Skeletal muscle satellite cell (primary cell): ENCODE measurements around the genes EIF3M, CCDC73, DEPDC7 and CD59.

GRCh38 chr11:27464502-27464748, 8.2 kb downstream of the LGR4 start:
- CAGE, long polyA plus RNA, result no peak

DNA sequence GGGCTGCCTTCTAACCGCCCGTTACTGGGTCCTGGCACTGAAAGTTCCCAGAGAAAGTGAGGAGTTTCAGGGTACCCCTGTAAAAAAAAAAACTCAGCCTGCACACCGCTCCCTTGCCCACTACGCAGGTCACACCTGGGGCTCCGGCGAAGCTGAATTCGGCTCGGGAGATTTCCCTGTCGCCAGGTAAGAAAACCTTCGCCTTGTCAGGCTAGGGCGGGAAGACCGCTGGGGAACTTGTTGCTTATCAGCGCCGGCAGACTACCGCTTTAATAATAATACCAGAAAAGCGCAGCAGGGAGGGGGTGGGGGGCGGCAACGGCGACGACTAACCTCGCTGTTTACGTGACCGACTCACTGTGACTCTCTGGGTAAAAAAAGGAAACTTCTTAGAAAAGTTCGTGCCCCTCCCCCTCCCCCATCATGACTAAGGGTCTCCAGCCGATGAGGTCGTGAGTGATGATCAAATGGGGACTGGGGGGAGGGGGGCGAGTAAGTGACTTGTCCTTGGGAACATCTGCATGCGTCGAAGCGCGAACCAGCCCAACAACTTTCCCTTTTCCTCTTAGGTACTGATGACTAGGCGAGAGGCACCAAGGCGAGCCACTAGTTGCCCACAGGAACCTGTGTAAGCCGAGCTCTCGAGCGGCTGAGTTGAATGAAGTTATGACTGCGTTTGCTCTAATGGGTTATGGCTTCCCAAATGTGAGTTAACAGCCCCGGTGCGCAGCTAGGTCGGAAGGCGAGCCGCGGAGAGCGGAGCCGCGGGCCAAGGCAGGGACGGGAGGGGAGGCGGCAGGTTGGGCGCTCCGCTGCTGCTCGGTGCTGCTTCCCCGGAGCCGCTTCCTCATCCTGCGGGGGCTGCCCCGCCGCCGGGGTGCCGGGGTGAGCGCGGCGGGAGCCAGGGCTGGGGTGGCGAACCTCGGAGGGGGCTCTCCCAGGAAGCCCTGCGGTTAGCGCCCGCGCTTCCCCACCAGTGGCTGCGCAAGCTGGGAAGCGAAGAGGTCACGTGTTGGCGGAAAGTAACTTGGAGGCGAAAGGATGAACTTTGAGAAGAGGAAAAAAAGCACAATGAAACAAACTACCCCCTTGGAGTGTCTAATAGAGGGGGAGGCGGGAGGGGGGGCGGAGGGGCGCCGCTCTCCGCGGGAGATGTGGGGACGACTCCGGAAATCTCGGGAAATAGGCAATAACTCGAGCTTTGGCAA, 21.9 kb upstream of the BDNF start:
- CAGE, long polyA plus RNA, result no peak

DNA sequence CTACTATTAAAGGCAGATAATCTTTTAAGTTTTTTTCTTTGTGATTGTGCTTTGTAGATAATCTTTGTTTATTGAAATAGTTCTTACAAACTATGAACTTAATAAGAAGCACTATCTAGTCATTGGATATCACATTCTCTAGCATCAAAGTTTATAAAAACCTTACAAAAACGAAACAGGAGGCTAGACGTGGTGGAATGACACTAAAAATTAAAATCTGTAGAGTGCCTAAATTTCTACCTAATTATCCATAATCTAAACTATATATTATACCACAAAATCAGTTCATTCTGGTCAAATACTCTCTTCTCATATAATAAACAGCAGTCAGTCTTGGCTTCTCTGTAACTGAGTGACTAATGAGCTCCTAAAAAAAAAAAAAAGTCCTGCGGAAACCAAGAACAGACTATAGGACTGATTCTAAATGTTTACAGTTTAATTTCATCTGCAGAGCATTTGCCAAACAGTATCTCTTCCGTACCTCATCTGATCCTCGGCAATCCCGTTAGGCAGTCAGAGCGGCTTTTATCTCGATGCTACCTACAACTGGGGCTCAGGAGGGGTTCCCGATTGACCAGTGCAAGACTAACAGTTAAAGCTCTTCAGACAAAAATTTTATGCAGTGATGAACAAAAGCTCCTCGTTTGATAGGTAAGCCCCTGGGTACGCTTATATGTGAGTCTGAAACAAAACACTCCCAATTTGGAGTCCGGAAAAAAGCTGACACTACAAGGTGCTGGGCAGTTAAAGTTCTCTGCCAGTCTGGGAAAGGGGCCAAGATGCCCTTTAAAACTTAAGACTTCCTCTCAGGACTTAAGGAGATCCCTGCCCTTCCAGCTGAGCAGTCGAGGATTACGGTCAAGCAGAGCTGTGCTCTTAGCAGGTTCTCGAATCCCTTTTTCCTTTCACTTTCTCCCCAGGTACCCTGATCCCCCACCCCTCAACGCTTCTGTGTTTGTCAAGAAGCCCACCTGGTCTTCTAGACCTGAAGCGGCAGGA, 649 bp downstream of the KIF18A start:
- CAGE, long polyA plus RNA, result no peak

- CAGE, long polyA plus RNA, result no peak
Observed at GRCh38 chr11:28566415-28567140, 458.4 kb downstream of the METTL15 start.

- CAGE, long polyA plus RNA, result no peak
Observed at GRCh38 chr11:30407208-30407726, 84.4 kb downstream of the ARL14EP start.

DNA sequence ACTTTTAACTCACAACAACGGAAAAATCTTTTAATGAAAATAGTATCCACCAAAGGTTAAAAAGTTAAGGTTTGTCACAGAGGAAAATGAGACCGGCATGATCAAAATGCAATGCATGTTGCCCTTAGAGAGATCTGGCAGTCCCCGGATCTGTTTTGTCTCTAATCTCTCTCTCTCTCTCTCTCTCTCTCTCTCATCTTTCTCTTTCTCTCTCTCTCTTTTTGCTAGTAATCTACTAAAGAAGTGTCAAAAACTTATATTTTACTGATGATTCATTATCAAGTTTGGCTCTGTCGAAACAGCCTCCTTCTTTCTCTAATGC, 246.1 kb upstream of the MPPED2 start:
- CAGE, long polyA plus RNA, result no peak

- CAGE, long polyA plus RNA, result no peak
Observed at GRCh38 chr11:30984260-30984925, 385.1 kb downstream of the DCDC1 start.

- CAGE, long polyA plus RNA, result no peak
Observed at GRCh38 chr11:31446353-31447025, 62.9 kb downstream of the IMMP1L start.

DNA sequence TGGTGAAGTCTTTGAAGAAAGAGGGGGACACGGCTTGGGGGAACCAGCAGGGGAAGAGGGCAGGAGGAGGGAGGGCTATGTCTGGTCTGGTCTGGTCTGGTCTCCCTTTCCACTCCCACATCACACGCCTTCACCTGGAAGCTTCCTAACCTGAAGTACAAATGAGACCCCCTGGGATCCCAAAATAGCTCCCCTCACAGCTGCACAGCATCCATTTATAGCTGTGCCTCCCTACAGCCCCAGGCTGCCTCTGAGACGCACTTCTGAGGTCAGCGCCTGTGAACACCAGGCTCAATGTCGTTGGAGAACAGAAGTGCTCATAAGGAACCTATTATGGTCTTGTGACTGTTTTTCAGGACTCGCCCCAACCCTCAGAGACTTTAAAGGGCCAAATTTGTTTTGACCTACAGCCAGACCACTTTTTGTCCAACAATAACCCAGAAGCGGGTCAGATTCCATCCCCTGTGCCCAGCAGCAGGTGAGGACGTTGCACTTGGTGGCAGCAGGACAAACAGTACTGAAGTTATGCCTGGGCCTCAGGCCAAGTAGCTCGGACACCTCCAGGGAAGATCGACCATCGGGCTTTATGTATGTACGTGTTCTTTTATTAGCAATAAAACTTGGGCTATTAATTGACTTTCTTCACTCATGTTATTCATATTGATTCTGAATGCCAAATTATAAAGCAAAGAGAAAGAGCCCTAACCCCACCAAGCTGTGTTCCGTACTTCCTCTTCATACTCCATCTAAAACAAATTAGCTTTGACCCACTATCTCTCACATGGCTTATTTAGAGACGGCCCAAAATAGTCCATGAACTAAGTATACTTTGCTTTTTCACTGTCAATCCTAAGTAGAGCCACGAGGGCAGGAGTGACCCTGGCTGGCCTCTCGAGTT, 92.2 kb upstream of the PAX6 start:
- CAGE, long polyA plus RNA, result no peak

GRCh38 chr11:32087482-32087884, 3.4 kb upstream of the RCN1 start:
- CAGE, long polyA plus RNA, result no peak

DNA sequence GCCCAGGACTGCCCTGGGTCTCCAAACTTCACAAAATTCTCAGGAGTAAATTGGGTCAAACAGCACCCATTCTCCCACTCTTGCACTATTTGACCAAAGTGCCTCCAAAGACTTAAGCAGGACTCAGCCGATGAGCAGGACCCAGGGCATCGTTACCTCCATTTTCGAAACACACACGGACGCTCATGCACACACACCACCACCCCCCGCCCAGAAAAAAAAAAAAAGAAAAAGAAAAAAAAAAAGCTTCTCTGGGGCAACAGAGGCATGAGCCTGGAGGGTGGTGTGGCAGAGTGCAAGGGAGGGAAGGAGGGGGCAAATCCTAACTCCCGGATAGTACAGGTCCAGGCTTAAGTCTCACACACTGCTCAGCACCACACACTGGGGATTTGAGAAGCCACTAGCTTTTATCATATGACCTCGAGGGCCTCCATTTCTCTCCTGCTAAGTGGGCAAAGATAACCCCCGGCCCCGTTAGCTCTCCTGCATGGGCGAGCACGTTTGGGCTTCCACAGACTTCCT, 5.5 kb downstream of the WT1 start:
- CAGE, long polyA plus RNA, result no peak

GRCh38 chr11:32583366-32583968, at the start of gene EIF3M:
EIF3M (plus strand) TSS chr11:32583831.
- CAGE, long polyA plus RNA, result start-site peak on the plus strand at chr11:32583795-32583859, 924 and 1,432 reads in 2 replicates

- CAGE, long polyA plus RNA, result no peak
Observed at GRCh38 chr11:32794270-32794779, at the start of gene CCDC73. CCDC73 (minus strand) TSS chr11:32794662.

DNA sequence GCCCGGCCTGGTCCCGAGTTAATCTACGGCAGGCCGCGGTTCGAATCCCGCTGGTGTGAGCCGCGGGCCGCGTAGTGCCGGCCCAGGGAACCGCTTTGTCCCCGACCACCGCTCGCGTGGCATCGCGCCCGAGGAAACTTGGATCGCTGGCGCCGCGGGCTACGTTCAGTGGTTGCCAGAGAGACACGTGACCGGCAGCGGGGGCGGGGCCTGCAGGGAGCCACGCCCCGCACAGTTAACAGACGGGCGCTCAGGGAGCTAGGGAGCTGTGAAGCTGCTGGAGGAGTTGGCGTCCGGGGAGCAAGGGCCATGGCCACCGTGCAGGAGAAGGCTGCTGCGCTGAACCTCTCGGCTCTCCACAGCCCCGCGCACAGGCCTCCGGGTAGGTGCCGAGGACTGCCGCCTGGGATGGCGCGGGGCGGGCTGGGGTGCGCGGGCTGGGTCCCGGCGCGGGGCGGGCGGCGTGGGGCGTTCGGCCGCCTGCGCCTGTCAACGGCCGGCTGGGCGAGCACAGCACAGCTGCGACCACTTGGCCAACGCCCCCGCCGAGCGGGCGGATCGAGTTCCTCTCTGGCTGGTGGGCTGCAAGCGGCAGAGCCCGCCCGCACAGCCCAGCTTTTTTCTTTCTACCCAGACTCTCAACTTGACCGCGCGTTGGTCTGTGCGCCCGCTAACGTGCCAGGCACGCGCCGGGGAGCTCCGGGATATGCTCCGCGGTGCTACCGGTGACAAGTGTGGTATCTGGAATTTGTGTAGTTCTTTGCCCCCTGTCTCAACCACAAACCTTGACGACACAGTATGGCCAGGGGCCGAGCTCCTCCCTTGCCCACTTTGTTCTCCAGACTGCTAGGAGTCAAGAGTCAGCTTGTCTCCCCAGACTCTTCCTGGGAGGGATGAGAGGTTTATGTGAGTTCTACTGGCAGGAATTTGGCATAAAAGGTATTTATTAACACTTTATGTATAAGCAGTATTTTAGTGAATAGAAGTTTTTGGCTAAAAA, at the start of gene DEPDC7:
Gene DEPDC7 (plus strand): TSS at position 232 of the 1,000 bp plus-strand sequence.
- CAGE, long polyA plus RNA, result no peak

DNA sequence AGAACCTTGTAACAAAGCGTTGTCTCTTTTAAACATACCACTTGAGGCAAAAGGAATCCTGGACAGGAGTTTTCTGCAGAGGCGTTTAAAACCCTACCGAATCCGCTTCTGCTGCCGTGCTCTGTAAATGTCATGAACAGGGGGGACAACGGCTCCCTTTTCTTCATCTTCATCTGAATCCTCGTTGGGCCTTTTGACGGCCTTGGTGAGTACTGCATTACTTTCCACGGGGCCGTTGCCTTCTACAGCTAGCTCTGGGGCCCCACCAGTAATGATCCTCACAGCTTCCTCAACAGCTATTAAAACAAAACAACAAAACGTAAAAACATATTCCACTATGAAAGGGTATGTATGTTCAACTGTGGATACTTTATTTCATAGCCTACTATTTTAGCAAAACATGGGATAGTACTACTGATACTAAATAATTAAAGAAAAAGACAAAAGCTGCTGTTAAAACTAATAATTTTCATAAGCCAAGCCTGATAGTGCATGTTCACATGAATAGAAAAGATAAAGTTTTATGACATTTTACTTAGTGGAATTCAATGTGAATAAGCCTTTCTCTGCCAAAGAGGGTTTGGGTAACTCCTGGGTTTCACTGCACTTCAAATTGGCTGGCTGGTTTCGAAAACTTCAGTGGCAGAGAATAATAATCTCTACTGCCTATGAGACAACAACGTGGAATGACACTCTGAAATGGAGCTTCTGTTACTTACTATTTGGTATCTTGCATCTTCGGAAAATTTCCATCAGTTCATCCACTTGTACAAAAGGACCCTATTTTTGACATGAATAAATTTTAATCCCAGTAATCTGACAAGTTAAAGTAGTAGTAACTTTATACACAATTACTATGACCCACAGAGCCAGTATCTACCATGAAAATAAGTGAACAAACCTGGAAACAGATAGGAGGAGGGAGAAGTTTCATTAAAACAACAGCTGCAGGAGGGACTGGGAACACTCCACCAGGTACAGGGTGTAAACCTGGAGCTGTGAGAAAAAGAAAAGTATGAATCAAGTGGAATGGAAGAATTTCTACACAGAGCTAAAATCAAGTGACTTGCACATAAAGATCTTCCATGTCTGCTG, 46.0 kb downstream of the TCP11L1 start:
- CAGE, long polyA plus RNA, result no peak

- CAGE, long polyA plus RNA, result no peak
Observed at GRCh38 chr11:33086907-33087262, 47.5 kb downstream of the TCP11L1 start.

GRCh38 chr11:33334621-33335574, 41.0 kb upstream of the KIAA1549L start:
- CAGE, long polyA plus RNA, result no peak

GRCh38 chr11:33691042-33691683, 9.5 kb downstream of the C11orf91 start:
- CAGE, long polyA plus RNA, result no peak

GRCh38 chr11:33724064-33725190, 11.8 kb downstream of the CD59 start:
- CAGE, long polyA plus RNA, result no peak

DNA sequence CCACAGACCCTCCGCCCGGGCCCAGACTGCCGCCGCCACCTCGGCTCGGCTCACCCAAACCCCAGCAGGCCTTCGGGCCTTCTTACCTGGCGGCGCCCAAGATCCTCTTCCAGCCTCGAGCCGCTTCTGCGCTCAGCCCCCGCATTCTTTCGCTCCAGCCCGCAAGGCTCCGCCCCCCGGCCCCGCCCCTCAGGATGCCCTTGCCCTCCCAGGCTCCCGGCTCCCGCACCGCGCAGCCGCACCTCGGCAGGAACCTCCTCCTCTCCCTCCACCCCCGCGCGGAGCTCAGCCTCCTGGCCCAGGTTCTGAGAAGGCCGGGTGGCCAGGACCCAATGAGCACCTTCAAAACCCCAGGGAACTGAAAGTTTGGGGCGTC, at the start of gene CD59:
Gene CD59 (minus strand): TSS at position 128 of the 376 bp plus-strand sequence.
- CAGE, long polyA plus RNA, result start-site peak on the minus strand centred at position 129 of the sequence, 51 bp wide, 5,833 and 5,445 reads in 2 replicates